Penis (tissue), 1 donor: ENCODE results near the gene SLC10A4.

DNA sequence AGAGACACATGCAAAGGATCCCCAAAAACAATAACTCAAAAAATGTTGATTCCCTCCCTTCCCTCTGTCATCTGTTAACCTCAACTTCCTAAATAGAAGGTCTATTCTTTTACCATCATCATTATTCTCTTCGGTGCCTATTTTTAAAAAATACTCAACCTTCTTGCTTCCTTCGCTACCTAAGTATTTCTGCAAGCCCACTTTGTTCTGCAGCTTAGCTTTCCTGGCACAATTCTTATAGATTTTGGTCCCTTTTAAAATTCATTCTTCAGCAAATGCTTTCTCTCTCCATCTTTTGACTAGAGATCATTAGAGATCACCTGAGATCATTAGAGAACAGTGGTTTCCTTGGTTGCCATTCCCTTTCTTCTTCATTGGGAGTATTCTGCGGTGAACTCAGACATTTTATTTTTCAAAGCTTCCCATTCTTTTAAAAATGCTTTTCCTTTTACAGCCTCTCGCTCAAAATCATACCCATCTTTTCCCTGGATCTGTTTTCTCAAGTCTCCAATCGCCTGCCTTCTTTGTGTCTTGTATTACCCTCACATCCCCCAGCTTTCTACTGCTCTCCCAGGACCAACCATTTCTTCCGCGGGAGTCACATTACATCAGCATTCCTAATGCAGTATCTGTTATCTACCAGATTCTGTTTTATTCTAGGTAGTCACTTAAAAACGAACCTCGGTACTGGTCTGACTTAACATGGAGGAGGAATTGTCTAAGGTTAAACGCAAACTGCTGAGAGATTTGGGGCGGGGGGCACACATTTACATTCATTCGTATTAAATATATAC lies 766 bp upstream of the UCHL1 start:
- PRO-cap: no peak

DNA sequence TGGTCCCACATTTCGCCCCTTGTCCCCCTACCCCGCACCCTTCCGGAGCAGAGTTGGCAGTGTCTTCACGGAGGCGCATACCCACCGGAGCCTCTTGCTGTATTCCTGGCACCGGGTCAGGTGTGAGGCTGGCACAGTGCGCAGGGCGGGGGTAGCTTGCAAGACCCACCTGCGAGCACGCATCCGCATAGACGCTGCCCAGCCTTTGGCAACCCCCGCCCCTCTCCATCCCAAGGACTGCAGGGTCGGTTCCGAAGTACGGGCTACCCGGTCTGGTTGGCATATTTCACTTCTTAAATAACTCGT lies 104.6 kb downstream of the UCHL1 start:
- PRO-cap: no peak

DNA sequence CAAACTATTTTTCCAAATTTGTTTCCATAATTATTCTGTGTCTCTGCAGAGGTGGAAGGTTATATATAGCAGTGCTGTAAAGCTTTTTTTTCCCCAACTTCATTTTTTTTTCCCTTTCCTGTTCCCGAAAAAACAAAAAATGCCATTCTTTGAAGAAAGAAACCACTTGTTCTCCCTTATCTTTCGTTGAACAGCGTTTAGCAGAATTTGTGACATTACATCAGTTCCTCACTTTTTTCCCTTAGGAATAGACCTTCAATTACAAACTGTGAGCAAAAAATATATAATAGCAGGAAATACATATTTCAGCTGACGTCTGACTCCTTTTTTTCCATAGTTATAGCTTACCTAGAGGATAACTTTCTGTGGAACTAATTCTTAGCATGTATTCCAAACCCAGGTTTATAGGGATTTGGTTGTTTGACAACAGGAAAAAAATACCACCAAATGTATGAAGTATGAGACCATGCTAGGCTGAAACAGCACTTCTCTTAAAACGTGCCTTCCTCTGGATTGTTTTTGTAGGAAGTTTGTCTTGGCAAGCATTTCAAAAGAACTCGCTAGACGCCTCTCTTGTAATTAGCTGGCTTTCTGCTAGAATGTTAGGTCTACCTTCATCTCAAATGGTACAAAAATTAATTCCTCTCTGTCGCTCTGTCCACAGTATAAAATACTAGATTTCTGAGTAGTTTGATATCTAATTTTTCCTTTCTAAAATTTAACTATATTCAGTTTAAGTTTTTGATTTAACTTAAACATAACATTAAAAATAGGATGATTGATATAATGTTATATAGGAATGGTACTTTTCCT lies 2.0 kb upstream of the LIMCH1 start:
- PRO-cap: no peak

GRCh38 chr4:41550247-41550695 lies 12.3 kb downstream of the LIMCH1 start:
- PRO-cap: no peak

- PRO-cap: no peak
Observed at GRCh38 chr4:41956857-41957784, 21.9 kb downstream of the TMEM33 start.

GRCh38 chr4:41959613-41960198 lies 21.9 kb upstream of the DCAF4L1 start:
- PRO-cap: no peak

DNA sequence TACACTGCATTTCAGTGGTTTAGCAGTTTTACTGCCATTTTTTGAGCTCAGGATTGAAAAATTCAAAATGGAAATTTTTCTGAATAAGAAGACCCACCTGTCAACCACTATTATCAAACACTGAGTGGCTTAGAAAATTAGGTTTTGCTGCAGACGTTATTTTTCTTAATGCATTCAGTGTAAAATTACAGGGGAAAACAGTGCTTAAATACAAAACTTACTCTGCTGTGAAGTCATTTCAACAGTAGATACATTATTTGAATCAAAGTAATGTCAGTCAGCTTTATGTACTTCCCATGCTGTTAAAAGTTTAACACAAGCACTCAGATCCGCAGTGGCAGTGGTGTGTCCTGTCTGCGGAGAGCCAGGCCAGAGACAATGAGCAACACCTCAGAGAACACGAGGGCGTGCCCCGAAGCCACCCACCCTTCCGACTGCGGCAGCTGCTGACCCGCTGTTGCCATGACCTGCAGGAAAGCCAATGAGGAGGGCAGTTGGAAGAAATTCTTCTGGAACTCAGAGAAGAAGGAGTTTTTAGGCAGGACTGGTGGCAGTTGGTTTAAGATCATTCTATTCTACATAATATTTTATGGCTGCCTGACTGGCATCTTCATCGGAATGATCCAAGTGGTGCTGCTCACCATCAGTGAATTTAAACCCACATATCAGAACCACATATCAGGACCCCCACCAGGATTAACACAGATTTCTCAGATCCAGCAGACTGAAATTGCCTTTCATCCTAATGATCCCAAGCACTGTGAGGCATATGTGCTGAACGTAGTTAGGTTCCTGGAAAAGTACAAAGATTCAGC lies 38.6 kb downstream of the SLC30A9 start:
- PRO-cap: no peak

GRCh38 chr4:42302437-42302689 lies 94.9 kb upstream of the SHISA3 start:
- PRO-cap: no peak

GRCh38 chr4:42546723-42547411 lies 110.0 kb downstream of the ATP8A1 start:
- PRO-cap: no peak

- PRO-cap: no peak
Observed at GRCh38 chr4:42609626-42610452, 47.1 kb downstream of the ATP8A1 start.

GRCh38 chr4:42653853-42654453 lies 3.0 kb downstream of the ATP8A1 start:
- PRO-cap: no peak

DNA sequence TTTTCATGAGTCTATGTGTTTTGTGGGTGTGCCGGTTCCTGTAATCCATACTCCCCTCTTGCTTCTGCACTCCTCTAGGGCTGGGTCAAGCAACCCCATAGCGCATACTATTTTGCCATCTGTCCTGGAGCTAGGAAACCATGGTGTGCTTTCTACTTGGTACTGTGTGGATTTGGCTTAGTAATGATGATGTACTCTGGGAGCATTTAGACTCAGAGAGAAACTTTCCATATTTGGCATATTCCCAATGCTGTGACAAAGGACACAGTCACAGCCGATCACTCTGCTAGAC lies 86.2 kb upstream of the GRXCR1 start:
- PRO-cap: no peak

DNA sequence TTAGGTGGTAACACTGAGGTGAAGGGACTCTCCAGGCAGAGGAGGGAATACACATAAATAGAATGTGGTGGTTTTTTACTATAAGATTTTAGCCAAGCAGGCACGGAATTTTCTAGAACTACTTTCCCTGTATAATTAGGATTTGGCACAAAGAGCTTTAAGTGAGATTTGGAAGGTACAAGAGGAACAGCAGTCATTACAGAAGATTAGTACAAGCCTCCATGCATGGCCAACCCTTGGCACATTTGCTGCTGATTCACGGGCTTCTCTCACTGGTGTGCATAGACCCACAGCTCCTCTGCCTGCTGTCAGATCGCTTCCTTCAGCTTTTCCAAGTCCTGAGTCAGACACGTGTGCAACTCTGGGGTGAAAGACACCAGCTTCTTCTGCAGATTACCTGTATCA lies 685.5 kb downstream of the KCTD8 start:
- PRO-cap: no peak

- PRO-cap: no peak
Observed at GRCh38 chr4:47531597-47532356, 46.7 kb downstream of the ATP10D start.

GRCh38 chr4:47836420-47837347 lies 1.2 kb downstream of the CORIN start:
- PRO-cap: no peak

DNA sequence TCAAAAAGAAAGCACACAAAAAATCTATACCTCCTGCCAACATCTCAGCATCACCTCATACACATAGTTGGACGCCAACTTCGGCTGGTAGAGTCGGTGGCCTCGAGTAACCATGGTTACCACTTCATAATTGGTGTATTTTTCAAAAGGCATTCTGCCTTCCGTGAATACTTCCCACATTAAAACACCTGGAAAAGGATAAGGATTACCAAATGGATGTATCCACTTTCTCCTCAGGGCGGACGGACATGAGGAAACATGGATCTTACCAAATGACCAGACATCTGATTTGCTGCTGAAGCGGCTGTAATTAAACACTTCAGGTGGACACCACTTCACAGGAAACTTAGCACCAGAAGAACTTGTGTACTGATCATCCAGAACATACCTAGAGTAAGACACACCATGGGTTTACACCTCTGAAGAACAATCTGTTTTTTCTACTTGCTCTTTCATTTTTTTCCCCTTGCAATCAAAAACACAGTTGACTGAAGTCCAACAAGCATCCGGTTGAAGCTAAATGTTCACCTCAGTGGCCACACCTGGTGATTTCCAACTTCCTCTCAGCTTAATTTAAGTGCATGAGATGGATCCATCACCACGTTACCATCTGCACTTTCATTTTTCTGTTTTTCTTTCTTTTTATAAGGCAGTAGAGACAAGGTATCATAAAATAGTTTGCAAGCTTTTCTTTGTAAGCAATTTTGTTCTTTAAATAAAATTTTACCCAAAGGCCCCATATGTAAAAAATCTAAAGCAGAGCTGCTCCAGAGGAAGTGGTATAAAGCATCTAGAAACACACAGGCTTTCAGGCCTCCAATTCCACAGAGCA lies 4.8 kb upstream of the TXK start:
- PRO-cap: no peak

DNA sequence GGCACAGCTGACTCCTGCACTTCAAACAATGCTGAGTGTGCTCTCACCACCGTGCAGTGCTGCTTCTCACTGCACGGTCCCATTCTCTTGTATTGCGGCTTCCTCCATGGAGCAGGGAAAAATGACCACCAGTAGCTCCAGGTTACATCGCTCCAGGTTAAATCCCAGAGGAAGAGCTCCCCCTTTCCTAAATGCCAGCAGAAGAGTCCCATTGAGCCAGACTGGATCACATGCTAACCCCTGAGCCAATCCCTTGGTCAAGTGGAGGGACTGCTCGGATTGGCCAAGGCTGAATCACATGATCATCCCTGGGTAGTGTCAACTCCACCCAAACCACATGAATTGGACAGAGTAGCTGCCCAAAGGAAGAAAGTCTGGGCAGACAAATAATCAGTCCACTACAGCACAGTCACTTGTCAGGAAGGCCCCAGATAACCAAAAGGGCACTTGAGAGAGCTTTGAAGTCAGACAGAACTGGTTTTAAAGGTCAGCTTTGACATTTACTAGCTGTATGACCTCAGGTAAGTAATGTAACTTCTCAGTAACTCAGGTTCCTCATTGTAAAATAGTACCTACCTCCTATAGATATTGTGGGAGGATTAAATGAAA lies 14.4 kb downstream of the TEC start:
- PRO-cap: no peak

GRCh38 chr4:48423583-48424351 lies 59.4 kb upstream of the SLC10A4 start:
- PRO-cap: no peak

GRCh38 chr4:48482887-48483703 lies at the start of gene SLC10A4:
Gene SLC10A4 (plus strand): TSS chr4:48483343.
- PRO-cap: no peak

DNA sequence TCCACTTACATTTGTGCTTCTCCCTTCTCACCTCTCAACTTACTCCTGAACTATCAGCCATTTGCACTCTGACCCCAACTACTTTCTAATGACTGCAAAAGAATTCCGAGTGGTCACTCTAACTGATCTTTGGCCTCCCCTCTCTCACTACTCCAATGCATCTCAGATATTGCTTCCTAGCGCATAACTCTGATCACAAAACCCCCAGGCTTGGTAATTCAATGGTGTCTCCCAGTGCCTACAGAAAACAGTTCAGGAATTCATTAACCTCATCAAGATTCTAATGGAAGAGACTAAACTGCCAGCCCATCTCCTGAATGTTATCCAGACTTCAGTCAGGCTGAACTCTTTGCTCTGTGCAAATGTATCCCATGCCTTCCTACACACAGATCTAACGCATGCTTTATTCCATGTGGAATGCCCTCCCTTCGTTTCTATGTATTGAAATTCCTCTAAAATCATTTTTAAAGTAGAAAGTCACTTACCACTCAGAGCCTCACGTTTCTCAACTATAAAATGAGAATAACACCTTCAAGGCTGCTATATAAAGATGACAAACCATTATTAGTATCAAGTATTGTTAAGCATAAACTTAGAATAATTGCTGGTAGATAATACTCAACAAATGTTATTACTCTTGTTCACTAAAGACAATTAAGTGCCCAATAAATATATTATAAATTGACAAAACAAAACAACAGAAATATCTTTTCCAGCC lies 61.0 kb downstream of the FRYL start:
- PRO-cap: no peak